Myometrial cell (primary cell): ENCODE results near the gene TBX18.

GRCh38 chr6:82223240-82223780 lies 24.2 kb downstream of the IBTK start:
- RAMPAGE, long total RNA, result no peak

DNA sequence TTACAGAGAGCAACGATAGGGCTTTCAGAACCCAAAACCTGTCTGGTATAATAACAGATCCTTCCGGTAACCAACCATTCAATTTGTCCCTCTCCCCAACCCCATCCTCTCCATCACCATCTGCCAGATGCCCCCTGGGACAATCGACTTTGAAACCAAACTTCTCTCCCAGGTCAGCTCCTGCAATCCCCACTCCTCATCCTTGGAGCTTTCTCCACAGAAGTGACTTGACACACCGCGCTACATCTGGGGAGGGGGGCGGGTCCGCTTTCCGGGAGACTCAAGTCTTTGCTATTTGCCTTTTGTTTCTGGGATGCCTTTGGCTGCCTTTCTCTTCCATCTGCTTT lies 852 bp upstream of the TPBG start:
- RAMPAGE, long total RNA, result no peak

DNA sequence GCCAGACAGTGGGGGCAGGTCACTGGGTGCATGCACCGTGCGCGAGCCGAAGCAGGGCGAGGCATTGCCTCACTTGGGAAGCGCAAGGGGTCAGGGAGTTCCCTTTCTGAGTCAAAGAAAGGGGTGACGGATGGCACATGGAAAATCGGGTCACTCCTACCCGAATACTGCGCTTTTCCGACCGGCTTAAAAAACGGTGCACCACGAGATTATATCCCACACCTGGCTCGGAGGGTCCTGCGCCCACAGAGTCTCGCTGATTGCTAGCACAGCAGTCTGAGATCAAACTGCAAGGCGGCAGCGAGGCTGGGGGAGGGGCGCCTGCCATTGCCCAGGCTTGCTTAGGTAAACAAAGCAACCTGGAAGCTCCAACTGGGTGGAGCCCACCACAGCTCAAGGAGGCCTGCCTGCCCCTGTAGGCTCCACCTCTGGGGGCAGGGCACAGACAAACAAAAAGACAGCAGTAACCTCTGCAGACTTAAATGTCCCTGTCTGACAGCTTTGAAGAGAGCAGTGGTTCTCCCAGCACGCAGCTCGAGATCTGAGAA lies 195.0 kb downstream of the TPBG start:
- RAMPAGE, long total RNA, result no peak

DNA sequence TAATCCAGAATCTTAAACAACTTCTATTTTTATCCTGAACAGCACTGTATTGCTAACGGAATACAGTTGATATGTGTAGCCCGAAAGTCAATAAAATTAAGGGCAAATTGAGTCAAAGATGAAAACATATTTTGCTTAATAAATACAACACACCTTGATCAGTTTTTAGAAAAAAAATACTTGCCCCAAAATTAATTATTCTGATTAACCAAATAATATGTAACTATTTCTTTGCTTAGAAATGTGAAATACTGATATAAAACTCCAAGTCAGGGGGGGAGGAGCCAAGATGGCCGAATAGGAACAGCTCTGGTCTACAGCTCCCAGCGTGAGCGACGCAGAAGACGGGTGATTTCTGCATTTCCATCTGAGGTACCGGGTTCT lies 97.2 kb downstream of the ME1 start:
- RAMPAGE, long total RNA, result no peak

DNA sequence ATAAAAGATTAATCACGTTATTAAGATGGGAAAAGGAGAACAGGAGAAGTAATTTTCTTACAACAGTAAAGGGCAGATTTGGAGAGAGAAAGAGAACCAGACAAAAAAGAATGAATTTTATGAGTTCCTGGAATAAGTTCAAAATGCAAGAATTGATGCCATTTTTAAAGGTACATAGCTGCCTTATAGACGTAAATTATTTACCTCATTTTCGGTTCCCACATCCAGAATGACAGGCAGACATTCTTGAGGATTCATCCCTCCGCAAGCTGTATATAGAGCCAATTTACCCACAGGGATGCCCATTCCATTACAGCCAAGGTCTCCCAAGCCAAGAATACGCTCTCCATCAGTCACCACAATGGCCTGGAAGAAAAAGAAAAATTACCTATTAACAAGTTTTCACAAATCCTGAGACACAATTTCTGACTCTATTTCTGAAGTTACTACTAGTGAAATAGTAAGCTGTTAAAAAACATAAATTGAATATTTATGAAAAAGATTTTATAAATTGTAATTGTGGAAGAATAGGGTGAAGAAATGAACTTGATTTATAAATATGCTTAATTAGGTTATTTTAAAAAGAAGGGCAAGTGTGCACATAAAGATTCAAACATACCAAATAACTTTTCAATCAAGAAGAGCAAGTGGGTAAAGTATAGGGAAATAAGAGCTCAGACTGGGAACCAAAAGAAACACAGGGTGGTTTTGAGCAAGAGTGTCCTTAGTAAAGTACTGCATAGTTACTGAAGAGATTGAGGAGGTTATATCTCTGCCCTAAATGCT lies 84.7 kb downstream of the ME1 start:
- RAMPAGE, long total RNA, result no peak

GRCh38 chr6:84152456-84153105 lies 74.9 kb downstream of the CEP162 start:
- RAMPAGE, long total RNA, result no peak

DNA sequence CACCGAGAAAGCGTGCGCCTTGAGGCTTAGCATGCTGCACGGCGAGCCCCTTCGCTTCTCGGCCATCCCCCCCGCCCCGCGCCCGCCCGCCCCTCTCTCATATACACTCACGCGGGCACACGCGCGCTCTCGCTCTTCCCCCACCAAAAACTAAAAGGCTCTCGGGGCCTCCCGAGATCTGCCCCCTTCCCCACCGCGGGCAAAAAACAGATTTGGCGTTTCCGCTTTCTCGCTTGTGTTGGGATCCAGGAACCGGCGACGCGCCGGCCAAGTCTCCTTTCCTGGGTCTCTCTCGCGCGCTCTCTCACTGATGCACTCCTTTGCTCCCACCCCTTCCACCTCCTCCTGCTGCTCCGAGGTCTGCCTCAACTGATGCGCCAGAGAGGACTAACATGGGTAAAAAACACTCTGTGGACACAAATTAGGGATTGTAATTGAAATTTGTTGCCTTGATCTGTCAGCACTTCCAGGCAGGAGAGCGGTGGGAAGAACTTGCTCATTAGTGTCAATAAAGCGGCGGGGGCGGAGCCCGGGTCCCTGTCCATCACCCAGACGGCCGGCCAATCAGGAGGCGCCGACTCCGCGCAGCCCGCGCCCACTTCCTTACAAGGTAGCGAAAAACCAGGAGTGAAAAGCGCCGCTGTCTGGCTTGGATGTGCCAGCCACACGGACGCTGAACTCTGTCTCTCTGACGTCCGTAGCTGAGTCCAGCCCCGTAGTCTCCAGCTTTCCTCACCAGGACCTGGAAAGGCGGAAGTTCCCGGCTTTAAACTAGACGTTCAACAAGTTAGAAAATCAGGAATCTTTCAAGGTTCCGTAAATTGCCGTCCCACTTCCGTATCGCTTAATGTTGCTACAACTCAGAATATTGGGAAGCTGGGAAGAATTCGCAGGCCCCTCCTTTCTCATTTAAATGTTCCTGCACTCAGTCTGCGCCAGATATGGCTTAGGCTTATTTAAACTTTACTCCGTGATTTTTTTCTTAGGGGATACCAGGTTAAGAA lies at the start of gene TBX18:
TSS of gene TBX18 (minus strand) at position 483 of the 1,004 bp plus-strand sequence.
- RAMPAGE, long total RNA, result no peak

DNA sequence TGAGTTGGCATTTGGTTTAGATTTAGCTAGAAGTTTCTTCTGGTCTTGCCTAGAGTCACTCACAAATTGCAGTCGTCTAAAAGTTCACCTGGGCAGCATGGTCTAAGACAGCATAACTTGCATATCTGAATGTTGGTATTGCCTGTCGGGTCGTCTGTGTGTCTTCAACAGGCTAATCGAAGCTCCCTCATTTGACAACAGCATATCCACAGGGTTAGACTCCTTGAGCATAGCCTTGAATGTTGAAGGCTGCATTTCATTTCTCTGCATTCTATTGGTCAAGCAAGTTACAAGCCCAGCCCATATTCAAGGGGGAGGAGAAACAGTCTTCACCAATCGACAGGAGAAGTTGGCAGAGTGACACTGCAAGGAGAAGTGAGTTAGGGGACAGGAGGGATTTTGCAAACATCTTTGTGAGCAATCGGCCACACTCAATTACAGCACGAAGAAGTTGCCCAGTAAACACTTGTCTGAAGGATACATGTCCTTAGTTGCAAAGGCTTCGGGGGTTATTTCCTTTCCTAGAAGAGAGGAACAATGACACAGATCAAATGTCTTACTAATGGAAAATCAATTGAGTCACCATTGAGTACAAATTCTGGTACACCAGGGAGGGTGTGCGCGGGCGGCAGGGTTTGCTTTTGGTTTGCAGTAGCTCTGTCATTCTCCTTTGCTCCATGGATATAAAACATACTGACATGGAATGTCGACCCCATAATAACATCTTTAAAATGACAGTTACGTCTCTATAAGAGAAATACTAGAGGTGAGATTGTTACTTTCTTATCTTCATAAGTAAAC lies 60.6 kb upstream of the NT5E start:
- RAMPAGE, long total RNA, result no peak

GRCh38 chr6:85614815-85615480 lies 21.3 kb upstream of the SNX14 start:
- RAMPAGE, long total RNA, result no peak

DNA sequence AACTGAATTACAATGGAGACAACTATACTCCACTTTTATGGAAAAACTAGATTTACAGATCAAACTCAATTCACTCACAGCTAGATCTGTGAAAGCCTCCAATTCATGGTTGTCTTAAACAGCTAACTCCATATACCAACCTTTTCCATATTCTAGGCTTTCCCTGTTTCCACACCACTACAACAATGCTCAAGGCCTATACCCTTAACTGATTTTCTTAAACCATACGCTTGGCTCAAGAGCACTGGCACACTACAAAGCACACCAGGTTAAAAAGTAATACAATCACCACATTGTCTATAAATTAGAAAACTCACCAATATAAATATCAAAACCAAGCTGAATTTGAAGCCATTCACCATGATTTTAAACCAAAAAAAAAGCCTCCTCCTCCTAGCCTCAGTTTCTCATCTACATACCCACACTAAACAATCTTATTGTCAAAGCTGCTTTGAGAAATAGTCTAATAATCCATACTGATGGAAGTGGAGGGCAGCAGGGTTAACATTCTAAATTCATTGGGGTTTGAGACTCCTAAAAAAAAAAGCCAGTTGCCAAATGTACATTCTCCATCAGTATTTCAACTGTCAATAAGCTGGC lies 3.3 kb downstream of the SYNCRIP start:
- RAMPAGE, long total RNA, result no peak

- RAMPAGE, long total RNA, result no peak
These were observed 2.5 kb downstream of the SYNCRIP start for GRCh38 chr6:85639934-85640818.

DNA sequence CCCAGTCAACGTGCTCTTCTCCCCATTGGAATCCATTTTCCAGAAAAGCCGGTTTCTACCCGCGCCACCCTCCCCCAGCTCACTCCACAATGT lies 178 bp downstream of the SYNCRIP start:
- RAMPAGE, long total RNA, result no peak

GRCh38 chr6:85675816-85676195 lies 33.1 kb upstream of the SYNCRIP start:
- RAMPAGE, long total RNA, result no peak

GRCh38 chr6:85865654-85866907 lies 223.4 kb upstream of the SYNCRIP start:
- RAMPAGE, long total RNA, result no peak

DNA sequence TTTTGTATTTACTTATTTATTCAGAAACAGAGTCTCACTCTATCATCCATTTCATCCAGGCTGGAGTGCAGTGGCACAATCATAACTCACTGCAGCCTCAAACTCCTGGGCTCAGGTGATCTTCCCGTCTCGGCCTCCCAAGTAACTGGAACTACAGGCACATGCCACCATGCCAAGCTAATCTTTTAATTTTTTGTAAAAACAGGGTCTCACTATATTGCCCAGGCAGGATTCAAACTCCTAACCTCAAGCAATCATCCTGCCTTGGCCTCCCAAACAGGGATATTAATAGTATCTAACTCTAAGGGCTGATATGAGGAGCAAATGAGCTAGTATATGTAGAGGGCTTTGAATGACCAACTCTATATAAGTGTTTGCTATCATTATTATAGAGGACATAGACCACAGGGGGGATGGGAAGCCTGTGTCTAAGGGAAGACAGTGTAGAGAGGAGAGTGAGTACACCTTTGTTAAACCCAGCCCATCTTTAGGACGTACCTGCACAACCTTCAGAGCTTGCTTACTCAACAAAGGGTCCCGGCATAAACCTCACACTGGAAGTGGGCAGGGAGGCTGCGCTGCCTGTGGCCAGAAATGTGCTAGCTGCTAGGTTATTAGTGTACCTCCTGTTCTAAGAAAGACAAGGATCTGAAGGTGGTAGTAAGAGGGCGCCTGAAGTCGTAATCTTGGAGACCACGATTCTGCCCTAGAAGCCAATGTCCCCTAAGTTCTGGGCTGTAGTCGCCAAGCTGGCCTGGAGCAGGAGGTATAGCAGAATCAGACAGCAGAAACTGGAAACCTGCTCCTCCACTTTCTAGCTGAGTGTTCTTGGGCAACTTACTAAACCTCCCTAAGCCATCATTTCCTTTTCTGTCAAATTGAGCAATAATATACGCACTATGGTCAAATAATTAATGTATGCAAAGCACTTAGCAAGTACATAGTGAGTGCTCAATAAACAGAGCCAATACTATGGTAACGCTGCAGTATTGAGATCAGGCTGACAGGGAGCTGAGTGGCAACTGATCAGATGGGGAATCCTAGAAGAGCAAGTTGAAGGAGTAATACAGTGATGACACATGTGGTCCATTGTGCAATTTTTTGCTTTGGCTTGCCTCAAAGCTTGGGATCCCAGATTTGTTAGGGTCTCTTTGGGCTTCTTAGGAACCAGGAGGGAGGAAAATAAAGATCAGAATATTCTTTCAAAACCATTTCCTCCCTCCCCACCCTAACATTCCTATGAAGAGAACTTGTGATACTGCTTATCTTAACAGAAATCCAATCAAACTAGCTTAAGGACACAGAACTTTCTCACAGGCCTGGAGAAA lies 16.7 kb upstream of the AKIRIN2 start:
- RAMPAGE, long total RNA, result no peak

- RAMPAGE, long total RNA, result no peak
These were observed 57.7 kb upstream of the PNRC1 start for GRCh38 chr6:89022820-89023261.

GRCh38 chr6:89025690-89025889 lies 55.0 kb upstream of the PNRC1 start:
- RAMPAGE, long total RNA, result no peak

GRCh38 chr6:89080027-89080180 lies 647 bp upstream of the PNRC1 start:
- RAMPAGE, long total RNA, result no peak

GRCh38 chr6:89144260-89144584 lies 1.6 kb upstream of the PM20D2 start:
- RAMPAGE, long total RNA, result no peak

- RAMPAGE, long total RNA, result no peak
These were observed 697 bp downstream of the PM20D2 start for GRCh38 chr6:89146172-89147332.